ENCODE measurements around a stretch of chr15.

- PRO-cap: no peak
- RRBS, 2 experiments: no CpG with 5 or more reads among the region's 10 CpGs
Observed at GRCh38 chr15:94119229-94119883, 112.0 kb upstream of the MCTP2 start.

- PRO-cap: no peak
- RRBS, 2 experiments: no CpG with 5 or more reads among the region's 5 CpGs
Observed at GRCh38 chr15:94287597-94288187, 56.3 kb downstream of the MCTP2 start.

DNA sequence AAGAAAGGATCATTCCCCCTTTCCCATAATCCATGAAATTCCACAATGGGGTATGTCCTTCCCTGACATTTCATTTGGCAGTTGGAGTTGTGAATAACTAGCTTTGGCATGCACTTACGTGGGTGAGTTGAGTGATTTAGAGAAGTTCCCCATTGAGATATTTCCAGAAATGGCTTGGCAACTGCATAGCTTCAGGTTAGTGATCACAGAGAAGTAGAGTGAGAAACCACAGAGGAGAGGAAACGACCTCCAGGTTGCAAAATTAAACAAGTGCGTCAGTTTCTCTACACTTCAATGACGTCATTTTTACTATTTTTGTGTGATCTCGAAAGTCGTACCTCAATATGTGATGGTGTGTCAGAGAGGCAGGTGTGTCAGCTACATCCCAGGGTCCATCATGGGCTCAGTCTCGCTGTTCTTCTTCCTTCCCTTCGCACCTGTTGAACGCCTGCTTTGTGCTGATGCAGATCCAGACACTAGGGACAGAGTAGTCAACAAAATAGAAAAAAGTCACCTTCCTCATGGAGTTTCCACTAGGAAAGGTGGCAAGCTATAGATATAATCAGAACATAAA lies 75.4 kb downstream of the MCTP2 start:
- PRO-cap: no peak
- RRBS, 2 experiments: no CpG with 5 or more reads among the region's 9 CpGs

DNA sequence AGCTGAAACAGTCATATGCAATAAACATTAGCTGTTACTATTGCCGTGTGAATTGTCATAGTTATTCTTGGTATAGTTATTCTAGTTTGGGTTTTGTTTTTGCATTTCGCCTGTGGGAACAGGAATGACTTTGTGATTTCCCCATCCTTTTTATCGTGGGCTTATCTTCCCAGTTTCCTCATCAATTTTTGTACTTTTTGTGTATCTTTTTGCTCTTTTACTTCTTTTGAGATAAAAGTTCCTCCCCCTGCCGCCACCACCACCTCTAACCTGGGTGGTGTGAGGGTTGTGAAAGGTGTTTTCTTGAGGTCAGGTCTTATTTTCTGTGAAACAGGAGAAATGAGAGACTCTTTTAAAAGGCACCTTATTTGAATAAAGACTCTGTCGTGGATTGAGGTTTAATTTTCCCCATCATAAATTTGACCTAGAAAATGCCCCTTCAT lies 94.0 kb downstream of the MCTP2 start:
- PRO-cap: no peak
- RRBS, 2 experiments: no CpG with 5 or more reads among the region's 5 CpGs

GRCh38 chr15:94674178-94674657 lies 442.9 kb downstream of the MCTP2 start:
- PRO-cap: no peak
- RRBS, 2 experiments: 7 to 8% methylated on average over 3 of the region's 12 CpGs

GRCh38 chr15:95293443-95293853 lies 1037.1 kb upstream of the NR2F2 start:
- PRO-cap: no peak
- RRBS, 2 experiments: no CpG with 5 or more reads among the region's 3 CpGs

GRCh38 chr15:95324420-95325213 lies 1005.9 kb upstream of the NR2F2 start:
- PRO-cap: no peak
- RRBS, 2 experiments: no CpG with 5 or more reads among the region's 11 CpGs

GRCh38 chr15:95458606-95459226 lies 871.8 kb upstream of the NR2F2 start:
- PRO-cap: no peak
- RRBS, 2 experiments: no CpG with 5 or more reads among the region's 4 CpGs

DNA sequence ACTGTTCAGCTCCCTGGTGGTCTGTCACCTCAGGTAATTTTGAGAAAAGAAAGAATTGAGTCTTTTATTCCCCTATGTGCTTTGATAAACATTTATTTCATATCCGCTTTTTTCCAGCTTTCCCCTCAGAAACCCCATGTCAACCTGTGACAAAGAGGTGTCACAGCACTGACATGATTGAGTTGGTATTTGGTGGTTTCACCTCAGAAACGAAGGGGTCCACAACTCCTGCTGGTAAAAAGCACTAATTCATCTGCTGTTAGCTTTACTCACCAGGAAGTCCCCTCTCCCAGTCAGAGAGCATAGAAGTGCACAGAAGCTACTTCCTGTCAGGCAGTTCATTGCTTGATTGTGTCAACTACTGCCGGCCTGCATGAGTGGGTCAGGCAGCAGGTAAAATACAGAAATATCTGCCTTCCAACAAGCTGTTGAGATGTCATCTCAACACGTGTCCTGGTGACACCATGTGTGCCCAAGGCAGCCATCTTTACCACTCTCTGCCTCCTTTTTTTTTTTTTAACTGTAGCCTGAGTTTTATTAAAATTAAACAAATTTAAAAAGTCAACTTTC lies 596.6 kb upstream of the NR2F2 start:
- PRO-cap: no peak
- RRBS, 2 experiments: no CpG with 5 or more reads among the region's 4 CpGs

- PRO-cap: no peak
- RRBS, 2 experiments: no CpG with 5 or more reads among the region's 1 CpG
Observed at GRCh38 chr15:96118927-96119212, 211.6 kb upstream of the NR2F2 start.

GRCh38 chr15:96273535-96274192 lies 56.8 kb upstream of the NR2F2 start:
- PRO-cap: no peak
- RRBS, 2 experiments: no CpG with 5 or more reads among the region's 16 CpGs

DNA sequence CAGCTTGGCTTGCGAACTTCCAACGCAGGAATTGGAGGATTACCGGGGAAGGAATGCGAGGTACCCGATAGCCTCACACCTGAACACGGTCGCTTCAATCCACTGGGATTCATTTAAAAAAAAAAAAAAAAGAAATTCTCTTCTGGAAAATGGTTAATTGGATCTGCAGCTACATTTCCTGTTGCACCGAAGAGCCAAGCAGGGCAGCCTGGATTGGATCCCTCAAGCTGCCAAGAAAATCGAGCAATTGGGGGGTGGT lies 9.6 kb upstream of the NR2F2 start:
- PRO-cap: no peak
- RRBS, 2 experiments: 25 to 26% methylated on average over 3 of the region's 9 CpGs

DNA sequence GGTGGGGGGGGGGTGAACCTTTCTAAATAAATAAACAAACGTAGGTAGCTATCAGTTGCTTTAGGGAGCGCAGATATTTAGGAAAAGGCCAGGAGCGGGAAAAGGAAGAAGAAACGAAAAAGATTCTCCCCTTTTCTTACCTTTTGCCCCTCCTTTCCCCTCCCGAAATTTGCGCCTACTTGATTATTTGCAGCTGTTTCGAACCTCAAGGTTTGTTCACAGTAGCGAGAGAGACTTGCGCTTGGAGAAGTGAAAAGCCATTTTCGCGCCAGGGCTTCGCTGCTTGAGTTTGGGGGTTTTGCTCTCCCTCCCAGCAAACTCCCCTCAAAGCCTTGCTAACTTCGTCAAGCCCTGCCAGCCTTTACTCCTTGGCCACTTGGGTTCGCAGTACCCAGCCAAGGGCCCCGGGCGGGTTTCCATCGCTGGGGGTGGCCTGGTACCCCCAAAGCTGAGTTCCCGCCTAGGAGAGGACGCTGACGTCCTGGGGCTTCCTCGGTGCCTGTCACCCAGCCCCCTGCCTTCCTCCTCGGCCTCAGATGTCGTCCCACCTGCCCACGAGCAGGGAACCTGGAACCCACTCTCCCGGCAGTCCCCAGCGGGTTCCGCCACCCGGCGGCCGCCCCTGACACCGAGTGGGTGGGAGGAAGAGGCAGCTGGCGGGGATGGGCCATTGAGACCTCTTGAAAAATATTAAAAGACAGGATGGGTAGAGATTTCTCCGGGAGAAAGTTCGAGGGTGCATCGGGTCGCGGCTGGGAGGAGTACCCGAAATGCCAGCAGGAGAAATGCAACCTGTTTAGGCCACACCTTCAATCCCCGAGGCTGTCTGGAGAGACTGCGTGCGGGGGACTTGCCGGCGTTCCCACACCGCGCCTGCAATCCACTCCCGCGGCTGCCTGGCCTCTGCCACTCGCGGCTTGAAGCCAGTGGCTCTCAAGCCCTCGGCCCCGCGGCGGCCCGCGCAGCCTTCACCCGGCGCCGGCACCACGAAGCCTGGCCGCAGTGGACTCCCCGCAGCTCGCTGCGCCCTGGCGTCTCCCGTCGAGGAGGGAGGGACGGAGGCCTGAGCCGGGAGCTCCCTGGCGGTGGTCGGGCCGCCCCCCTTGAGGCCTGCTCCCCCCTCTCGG lies 8.9 kb upstream of the NR2F2 start:
- PRO-cap: no peak
- RRBS, 2 experiments: 3 to 4% methylated on average over 4 to 28 of the region's 72 CpGs

DNA sequence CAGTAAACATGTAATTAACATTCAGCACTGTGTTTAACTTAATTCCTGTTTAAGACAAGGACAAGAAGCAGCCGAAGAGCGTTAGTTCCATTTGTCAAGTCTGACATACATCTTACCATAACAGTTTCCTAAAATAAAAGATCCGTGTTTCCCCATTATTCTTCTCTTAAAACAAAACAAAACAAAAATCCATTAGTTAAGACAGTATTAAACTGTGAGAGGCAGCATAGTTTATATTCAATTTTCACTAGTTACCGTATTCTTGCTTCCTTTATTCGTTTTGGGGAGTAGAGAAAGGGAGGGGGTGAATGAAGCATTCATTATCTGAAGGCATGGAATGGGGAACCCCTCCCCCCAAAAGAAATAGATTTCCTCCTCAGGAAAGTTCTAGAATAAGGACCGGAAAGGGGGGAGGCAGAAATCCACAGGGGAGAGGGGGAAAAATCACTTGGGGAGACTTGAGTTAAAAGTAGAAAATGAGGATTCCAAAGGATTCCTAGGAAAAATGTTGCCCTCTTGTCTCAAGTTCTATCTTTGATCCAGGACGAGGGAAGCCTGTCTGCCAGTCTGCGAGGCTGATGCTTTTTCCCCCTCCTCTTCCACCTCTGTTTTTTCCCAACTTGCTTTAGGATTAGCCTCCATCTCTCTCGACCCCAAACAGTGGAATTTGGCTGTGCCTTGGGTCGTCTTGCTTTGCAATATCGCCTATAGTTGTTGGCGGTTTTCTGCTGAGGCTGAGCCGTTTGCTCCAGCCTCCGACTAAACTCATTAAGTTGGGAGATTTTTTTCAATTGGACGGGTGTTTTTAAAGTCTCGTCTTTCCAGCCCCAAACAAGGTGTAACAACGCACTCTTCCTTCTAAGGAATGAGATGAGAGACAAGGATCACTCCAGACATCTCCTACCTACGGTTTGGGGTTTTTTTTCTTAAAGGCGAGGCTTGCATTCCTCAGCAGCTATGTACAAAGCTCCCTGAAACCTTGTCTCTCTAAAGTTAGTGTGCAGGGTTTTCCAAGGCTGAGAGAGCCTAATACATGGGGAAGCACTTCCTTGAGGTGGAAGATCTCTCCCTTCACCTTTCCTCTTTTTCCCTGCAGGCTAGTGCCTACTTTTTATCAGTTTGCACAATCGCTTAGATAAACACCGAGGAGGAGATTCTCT lies 5.1 kb upstream of the NR2F2 start:
- PRO-cap: bidirectional peak, plus-strand start at position 990 of the sequence, minus-strand start at position 867 of the sequence
- RRBS, 2 experiments: no CpG with 5 or more reads among the region's 21 CpGs

GRCh38 chr15:96335847-96336630 lies 5.5 kb downstream of the NR2F2 start:
- PRO-cap: no peak
- RRBS, 2 experiments: no CpG with 5 or more reads among the region's 11 CpGs

DNA sequence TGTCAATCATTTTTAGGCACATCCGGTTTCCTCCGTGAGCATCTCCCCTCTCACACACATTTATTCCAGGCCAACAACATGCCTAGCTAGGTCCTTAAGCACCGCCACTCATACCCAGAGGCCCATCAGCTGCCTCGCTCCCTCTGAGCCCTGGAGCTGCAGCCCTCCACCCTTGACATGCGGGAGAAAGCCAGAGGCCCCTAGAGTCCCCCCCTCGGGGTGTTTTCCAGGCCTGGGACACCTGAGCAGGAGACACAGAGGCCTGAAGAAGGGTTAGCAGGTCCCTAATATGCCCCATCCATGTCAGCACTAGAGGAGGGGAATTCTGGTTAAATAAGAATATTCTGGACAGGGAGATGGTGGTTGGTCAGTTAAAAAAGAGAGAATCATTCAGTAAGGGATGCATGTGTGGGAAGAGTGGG lies 22.3 kb downstream of the NR2F2 start:
- PRO-cap: no peak
- RRBS, 2 experiments: no CpG with 5 or more reads among the region's 6 CpGs

- PRO-cap: unidirectional peak, plus-strand start at chr15:96353256
- RRBS, 2 experiments: no CpG with 5 or more reads among the region's 8 CpGs
Observed at GRCh38 chr15:96353165-96353523, 22.6 kb downstream of the NR2F2 start.

DNA sequence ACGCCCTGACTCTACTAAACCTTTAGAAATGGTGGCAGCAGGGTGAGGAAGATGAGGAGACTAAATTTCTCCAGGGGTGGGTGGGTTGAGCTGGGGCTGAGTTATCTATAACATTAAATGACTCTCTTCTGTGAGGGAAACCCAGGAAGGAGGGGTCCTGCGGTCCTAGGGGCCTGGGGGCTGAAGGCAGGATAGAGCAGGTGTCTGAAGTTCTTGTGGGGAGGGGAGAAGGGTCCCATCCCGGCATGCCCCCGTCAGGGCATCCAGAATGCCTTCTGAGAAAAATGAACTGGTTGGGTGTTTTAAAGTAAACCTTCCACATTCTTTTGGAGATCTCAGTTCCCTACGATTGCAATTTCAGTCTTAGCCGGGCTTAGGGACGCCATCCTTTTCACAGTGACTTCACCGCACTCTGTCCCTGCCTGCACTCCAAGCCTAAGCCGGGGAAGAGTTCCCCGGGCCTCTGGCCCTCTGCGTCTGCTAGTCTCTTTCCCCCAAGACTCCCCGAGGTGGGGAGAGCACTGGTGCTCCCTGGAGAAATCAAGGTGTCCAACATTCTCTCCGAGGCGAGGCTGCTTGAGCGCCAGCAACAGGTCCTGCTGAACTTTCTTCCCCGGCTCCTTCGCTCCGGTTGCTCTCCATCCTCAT lies 28.6 kb downstream of the NR2F2 start:
- PRO-cap: no peak
- RRBS, 2 experiments: 12 to 65% methylated on average over 3 to 5 of the region's 18 CpGs

- PRO-cap: no peak
- RRBS, 2 experiments: no CpG with 5 or more reads among the region's 4 CpGs
Observed at GRCh38 chr15:96896952-96897410, 566.5 kb downstream of the NR2F2 start.

DNA sequence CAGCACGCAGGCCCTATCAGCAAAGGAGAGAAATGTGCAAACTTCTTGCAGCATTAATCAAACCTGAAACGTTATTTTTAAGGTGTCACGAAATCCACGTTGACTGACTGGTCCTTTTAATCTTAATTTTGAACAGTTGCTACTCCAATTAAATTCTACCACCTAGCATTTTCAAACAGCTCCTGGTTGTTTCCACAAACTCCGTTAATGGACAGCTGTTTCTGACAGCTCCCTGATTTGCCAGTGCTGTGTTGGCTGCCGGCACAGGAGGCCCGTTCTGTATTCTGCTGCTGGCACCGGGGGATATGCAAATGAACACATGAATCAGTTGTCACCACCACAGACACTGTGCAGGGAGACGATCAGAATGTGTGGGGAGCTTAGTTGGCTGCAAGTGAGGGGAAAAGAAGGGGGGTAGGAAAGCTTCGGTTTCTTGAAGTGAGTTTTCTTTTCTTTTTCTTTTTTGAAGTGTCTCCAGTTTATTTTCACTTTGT lies 438.7 kb upstream of the ARRDC4 start:
- PRO-cap: no peak
- RRBS, 2 experiments: no CpG with 5 or more reads among the region's 10 CpGs